GM12878 (cell line): Measurements from ENCODE around the genes GOSR2 and ITGB3.

- RAMPAGE, long total RNA, result no peak
- RRBS, 2 experiments, result no CpG with 5 or more reads among the region's 6 CpGs
CAGE:
- cytosol, long polyA minus RNA, result no peak
- cytosol, long polyA plus RNA, result no peak
- long polyA plus RNA, result no peak
- nucleolus, long total RNA, result no peak
- nucleus, long polyA plus RNA, result no peak
- nucleus, long total RNA, result no peak
Measured at GRCh38 chr17:45579392-45580030, 89.0 kb upstream of the PLEKHM1 start.

GRCh38 chr17:45703364-45703652, 80.8 kb upstream of the CRHR1 start:
- RAMPAGE, long total RNA, result no peak
- RRBS, 2 experiments, result no CpG with 5 or more reads among the region's 5 CpGs
CAGE:
- cytosol, long polyA minus RNA, result no peak
- cytosol, long polyA plus RNA, result no peak
- long polyA plus RNA, result no peak
- nucleolus, long total RNA, result no peak
- nucleus, long polyA plus RNA, result no peak
- nucleus, long total RNA, result no peak

GRCh38 chr17:45740422-45741149, 43.5 kb upstream of the CRHR1 start:
- RAMPAGE, long total RNA, result no peak
- RRBS, 2 experiments, result no CpG with 5 or more reads among the region's 5 CpGs
CAGE:
- cytosol, long polyA minus RNA, result no peak
- cytosol, long polyA plus RNA, result no peak
- long polyA plus RNA, result no peak
- nucleolus, long total RNA, result no peak
- nucleus, long polyA plus RNA, result no peak
- nucleus, long total RNA, result no peak

GRCh38 chr17:46107281-46108035, 85.8 kb downstream of the KANSL1 start:
- RAMPAGE, long total RNA, result no peak
- RRBS, 2 experiments, result no CpG with 5 or more reads among the region's 4 CpGs
CAGE:
- cytosol, long polyA minus RNA, result no peak
- cytosol, long polyA plus RNA, result no peak
- long polyA plus RNA, result no peak
- nucleolus, long total RNA, result no peak
- nucleus, long polyA plus RNA, result no peak
- nucleus, long total RNA, result no peak

- RAMPAGE, long total RNA, result no peak
- RRBS, 2 experiments, result no CpG with 5 or more reads among the region's 5 CpGs
CAGE:
- cytosol, long polyA minus RNA, result no peak
- cytosol, long polyA plus RNA, result no peak
- long polyA plus RNA, result no peak
- nucleolus, long total RNA, result no peak
- nucleus, long polyA plus RNA, result no peak
- nucleus, long total RNA, result no peak
Measured at GRCh38 chr17:46108036-46108913, 85.0 kb downstream of the KANSL1 start.

DNA sequence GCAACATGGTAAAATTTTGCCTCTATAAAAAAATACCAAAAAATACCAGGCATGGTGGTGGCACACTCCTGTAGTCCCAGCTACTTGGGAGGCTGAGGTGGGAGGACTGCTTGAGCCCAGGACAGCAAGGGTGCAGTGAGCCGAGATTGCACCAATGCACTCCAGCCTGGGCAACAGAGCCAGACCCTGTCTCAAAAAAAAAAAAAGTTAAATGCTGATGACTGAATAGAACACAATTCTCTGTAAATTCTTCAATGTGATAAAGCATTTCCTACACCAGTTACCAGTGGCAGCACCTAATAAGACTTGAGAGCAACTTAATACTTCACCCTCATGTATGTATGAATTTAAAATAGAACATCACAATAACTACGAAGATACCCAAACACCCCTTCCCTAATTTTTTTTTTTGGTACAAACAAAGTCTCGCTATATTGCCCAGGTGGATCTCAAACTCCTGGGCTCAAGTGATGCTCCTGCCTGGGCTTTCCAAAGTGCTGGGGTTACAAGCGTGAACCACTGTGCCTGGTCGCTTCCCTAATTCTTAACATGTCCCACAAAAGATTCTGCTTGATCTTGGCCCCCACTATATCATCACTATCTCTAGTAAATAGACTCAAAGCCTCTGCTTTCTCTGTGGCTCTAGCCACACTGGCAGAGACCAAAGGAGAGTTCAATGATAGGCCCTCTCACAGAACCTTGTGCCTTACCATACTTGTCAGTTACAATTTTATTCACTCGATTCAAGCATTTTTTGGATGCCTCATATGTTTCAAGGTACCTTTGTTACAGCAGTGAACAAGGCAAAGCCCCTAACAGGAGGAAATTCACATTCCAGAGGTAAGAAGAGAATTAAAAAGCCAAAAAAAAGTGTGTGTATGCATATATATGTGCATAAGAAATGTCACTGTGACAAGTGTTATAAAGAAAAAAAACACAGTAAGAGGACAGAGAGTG, 65.4 kb downstream of the KANSL1 start:
- RAMPAGE, long total RNA, result no peak
- RRBS, 2 experiments, result no CpG with 5 or more reads among the region's 6 CpGs
CAGE:
- cytosol, long polyA minus RNA, result no peak
- cytosol, long polyA plus RNA, result no peak
- long polyA plus RNA, result no peak
- nucleolus, long total RNA, result no peak
- nucleus, long polyA plus RNA, result no peak
- nucleus, long total RNA, result no peak

- RAMPAGE, long total RNA, result no peak
- RRBS, 2 experiments, result no CpG with 5 or more reads among the region's 9 CpGs
CAGE:
- cytosol, long polyA minus RNA, result no peak
- cytosol, long polyA plus RNA, result no peak
- long polyA plus RNA, result no peak
- nucleolus, long total RNA, result no peak
- nucleus, long polyA plus RNA, result no peak
- nucleus, long total RNA, result start-site peak on the minus strand at chr17:46137118-46137136, 25 reads
Measured at GRCh38 chr17:46136799-46137702, 56.2 kb downstream of the KANSL1 start.

DNA sequence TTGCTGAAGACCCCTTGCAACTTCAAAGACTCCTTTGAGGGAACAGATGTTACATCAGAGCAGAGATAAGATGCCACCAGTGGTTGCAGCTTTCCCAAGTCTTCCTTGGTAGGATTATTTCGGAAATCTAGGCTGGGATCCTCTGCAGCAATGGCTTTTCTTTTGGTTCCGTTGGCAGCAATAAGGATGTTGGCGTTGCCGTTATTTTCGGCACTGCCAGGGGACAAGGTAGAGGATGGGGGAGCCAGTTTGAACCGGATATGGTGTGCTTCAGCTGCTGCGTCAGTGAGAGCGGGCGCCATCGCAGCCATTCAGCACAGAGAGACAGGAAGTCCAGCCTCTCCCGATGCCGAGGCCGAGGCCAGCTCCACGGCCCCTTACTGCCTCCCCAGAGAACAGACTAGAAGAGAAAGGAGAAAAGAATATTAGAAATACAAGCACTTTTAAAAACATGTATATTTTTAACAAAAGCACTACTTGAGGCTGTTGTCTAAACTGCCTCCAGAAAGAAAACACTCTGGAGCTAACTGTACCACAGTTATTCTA, 21.3 kb downstream of the KANSL1 start:
- RAMPAGE, long total RNA, result no peak
- RRBS, 2 experiments, result no CpG with 5 or more reads among the region's 14 CpGs
CAGE:
- cytosol, long polyA minus RNA, result no peak
- cytosol, long polyA plus RNA, result no peak
- long polyA plus RNA, result no peak
- nucleolus, long total RNA, result no peak
- nucleus, long polyA plus RNA, result no peak
- nucleus, long total RNA, result no peak

DNA sequence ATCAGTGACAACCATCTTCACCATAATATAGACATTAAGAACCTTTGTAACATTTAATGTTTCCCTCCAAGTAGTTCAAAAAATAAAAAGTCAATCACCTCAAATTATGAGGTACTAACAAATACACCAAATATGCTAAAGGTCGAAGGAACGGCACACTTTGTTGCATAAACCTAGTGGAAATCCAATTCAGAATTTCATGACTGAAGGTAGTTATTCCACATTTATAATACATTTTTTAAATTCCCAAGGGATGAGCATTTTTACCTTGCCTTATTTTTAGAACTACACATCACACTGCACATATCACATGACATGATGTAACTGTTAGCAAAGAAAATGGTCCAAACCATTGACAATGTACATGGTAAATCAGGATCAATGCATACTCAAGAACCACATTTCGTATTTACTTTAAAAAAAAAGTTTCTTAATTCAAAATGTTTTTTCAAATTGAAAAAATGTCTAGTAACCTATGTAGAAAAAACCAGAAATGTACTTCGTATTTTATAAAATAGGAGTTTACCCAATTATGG, 2.5 kb downstream of the KANSL1 start:
- RAMPAGE, long total RNA, result no peak
- RRBS, 2 experiments, result no CpG with 5 or more reads among the region's 4 CpGs
CAGE:
- cytosol, long polyA minus RNA, result no peak
- cytosol, long polyA plus RNA, result no peak
- long polyA plus RNA, result no peak
- nucleolus, long total RNA, result no peak
- nucleus, long polyA plus RNA, result no peak
- nucleus, long total RNA, result no peak

DNA sequence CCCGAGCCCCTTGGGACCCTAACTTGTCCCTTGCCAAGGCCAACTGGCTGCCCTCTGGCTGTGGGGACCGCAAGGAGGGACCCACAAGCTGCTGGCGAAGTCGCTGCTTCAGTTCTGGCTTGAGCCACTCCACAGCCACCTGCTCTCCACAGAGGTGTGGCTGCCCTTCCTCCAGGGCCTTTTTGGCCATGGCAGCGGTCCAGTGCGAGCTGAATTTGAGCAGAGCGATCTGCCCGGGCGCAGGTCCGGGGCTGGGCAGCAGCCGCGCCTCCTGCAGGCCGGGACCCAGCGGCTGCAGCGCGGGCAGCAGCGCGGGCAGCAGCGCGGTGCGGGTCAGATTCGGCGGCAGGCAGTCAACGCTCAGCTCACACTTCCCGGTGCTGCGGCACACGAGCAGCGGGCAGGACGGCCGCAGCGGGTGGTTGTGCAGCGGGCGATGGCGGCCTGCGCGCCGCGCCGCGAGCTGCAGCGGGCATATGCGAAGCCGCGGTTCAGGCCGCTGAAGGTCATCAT, 35.0 kb upstream of the LRRC37A start:
- RAMPAGE, long total RNA, result no peak
- RRBS, 2 experiments, result no CpG with 5 or more reads among the region's 45 CpGs
CAGE:
- cytosol, long polyA minus RNA, result no peak
- cytosol, long polyA plus RNA, result no peak
- long polyA plus RNA, result no peak
- nucleolus, long total RNA, result no peak
- nucleus, long polyA plus RNA, result no peak
- nucleus, long total RNA, result no peak

GRCh38 chr17:46756435-46757287, 61.8 kb downstream of the WNT3 start:
- RAMPAGE, long total RNA, result no peak
- RRBS, 2 experiments, result no CpG with 5 or more reads among the region's 3 CpGs
CAGE:
- cytosol, long polyA minus RNA, result no peak
- cytosol, long polyA plus RNA, result no peak
- long polyA plus RNA, result no peak
- nucleolus, long total RNA, result no peak
- nucleus, long polyA plus RNA, result start-site peak on the plus strand at chr17:46756260-46757231, 13 and 17 reads in 2 replicates
- nucleus, long total RNA, result no peak

GRCh38 chr17:46922650-46923851, at the start of gene GOSR2:
Gene GOSR2, plus strand, starts transcription at chr17:46923160.
- RAMPAGE, long total RNA, result start-site peak on the minus strand at chr17:46923047-46923119, 11 and 21 reads in 2 replicates; start-site peak on the plus strand at chr17:46923138-46923182, 799 and 642 reads in 2 replicates
- RRBS, 2 experiments, result 2 to 11% methylated on average over 6 to 12 of the region's 66 CpGs
CAGE:
- cytosol, long polyA minus RNA, result no peak
- cytosol, long polyA plus RNA, result start-site peak on the minus strand at chr17:46922860-46922893, 16 and 16 reads in 2 replicates; start-site peak on the plus strand at chr17:46923123-46923155, 2,560 and 3,306 reads in 2 replicates
- long polyA plus RNA, result start-site peak on the plus strand at chr17:46923135-46923182, 1,195 and 1,546 reads in 2 replicates
- nucleolus, long total RNA, result start-site peak on the minus strand at chr17:46922864-46922882, 6 reads; start-site peak on the plus strand at chr17:46923138-46923148, 672 reads
- nucleus, long polyA plus RNA, result start-site peak on the minus strand at chr17:46922839-46922882, 13 and 16 reads in 2 replicates; start-site peak on the plus strand at chr17:46923116-46923181, 2,813 and 1,576 reads in 2 replicates
- nucleus, long total RNA, result start-site peak on the plus strand at chr17:46923127-46923144, 108 reads

DNA sequence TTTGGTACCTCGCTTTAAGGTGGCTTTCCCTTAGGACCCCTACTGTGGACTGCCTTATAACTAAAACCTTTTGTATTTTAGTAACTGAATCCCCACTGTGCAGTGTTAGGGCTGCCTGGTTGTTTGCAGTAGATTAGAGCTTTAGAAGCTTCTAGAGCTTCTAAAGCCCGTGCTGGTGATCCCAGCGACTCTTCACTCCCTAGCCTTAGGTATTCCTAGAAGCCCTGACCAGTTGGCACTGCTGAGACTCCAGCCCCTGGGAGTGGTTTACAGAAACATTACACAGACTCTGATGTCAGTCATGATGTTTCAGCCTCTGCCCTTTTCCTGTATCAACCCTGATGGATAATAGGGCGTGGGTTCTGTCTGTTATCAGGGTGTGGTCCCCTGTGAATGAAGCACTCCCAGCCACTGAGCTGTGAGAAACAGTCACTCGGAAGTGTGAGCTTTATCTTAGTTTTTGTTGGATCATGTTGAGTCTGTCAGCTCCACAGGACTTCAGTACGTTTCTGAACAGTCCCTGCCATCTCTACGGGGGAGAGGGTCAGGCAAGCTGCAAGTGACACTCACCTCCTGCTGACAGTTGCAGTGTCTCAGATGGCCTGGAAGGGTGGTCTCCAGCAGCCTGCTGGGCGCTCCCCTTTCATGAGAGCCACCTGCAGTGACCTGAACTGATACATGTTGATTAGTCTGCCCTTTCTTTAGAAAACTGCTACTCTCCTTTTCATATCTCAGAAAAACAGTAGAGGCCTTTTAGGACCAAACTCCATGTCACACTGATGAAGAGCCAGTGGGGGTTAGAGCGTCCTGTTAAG, 12.8 kb downstream of the GOSR2 start:
- RAMPAGE, long total RNA, result no peak
- RRBS, 2 experiments, result no CpG with 5 or more reads among the region's 9 CpGs
CAGE:
- cytosol, long polyA minus RNA, result no peak
- cytosol, long polyA plus RNA, result no peak
- long polyA plus RNA, result no peak
- nucleolus, long total RNA, result no peak
- nucleus, long polyA plus RNA, result no peak
- nucleus, long total RNA, result no peak

GRCh38 chr17:46984926-46985456, 5.9 kb upstream of the RPRML start:
- RAMPAGE, long total RNA, result no peak
- RRBS, 2 experiments, result no CpG with 5 or more reads among the region's 9 CpGs
CAGE:
- cytosol, long polyA minus RNA, result no peak
- cytosol, long polyA plus RNA, result no peak
- long polyA plus RNA, result no peak
- nucleolus, long total RNA, result no peak
- nucleus, long polyA plus RNA, result no peak
- nucleus, long total RNA, result no peak

DNA sequence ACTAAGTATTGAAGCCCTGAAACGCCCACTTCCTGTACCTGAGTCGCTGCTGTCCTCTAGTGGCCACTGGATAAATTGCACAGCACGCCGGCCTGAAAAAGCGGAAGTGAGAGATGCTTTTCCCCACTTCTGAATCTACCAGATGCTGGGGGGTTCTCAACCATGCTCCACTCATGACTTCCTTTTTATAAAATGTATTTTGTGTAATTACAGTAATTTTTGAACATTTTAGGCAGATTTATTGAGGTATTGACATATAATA, 22.1 kb upstream of the RPRML start:
- RAMPAGE, long total RNA, result no peak
- RRBS, 2 experiments, result no CpG with 5 or more reads among the region's 5 CpGs
CAGE:
- cytosol, long polyA minus RNA, result no peak
- cytosol, long polyA plus RNA, result no peak
- long polyA plus RNA, result no peak
- nucleolus, long total RNA, result no peak
- nucleus, long polyA plus RNA, result no peak
- nucleus, long total RNA, result no peak

DNA sequence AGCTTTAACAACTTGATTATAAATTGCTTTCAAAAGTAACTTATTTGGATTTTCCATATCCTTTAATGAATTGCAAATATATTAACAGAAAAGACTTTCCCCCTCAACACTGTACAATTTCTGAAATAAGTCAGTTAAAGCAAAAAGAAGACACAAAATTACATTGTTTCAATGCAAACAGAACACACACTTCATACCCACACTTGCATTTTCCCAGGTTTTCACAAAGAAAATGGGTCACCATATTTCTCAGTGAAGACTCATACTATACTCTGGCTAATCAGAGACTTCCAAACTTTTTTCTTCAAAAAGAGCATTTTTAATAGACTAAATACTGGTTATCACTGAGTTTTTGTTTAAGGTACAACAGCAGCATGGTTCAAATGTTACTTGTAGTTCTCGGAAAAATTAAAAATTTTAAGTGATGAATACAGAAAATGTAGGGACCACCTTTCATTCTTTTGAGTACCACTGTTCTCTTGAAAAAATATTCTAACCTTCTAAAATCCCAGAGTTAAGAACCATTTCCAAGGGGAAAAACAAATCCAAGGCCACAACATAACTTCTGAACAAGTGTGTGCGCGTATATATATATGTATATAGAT, 71.1 kb downstream of the CDC27 start:
- RAMPAGE, long total RNA, result no peak
- RRBS, 2 experiments, result no CpG with 5 or more reads among the region's 3 CpGs
CAGE:
- cytosol, long polyA minus RNA, result no peak
- cytosol, long polyA plus RNA, result no peak
- long polyA plus RNA, result start-site peak on the minus strand centred at position 452 of the sequence, 10 bp wide, 42 and 58 reads in 2 replicates
- nucleolus, long total RNA, result no peak
- nucleus, long polyA plus RNA, result start-site peak on the minus strand centred at position 507 of the sequence, 124 bp wide, 54 and 28 reads in 2 replicates
- nucleus, long total RNA, result no peak

GRCh38 chr17:47252223-47252731, 1.4 kb upstream of the ITGB3 start:
- RAMPAGE, long total RNA, result no peak
- RRBS, 2 experiments, result no CpG with 5 or more reads among the region's 1 CpG
CAGE:
- cytosol, long polyA minus RNA, result no peak
- cytosol, long polyA plus RNA, result no peak
- long polyA plus RNA, result no peak
- nucleolus, long total RNA, result no peak
- nucleus, long polyA plus RNA, result no peak
- nucleus, long total RNA, result no peak

GRCh38 chr17:47253369-47254447, at the start of gene ITGB3:
Gene ITGB3, plus strand, starts transcription at chr17:47253827.
- RAMPAGE, long total RNA, result no peak
- RRBS, 2 experiments, result 3% methylated on average over 57 of the region's 118 CpGs
CAGE:
- cytosol, long polyA minus RNA, result no peak
- cytosol, long polyA plus RNA, result no peak
- long polyA plus RNA, result start-site peak on the plus strand at chr17:47253808-47253943, 128 and 78 reads in 2 replicates
- nucleolus, long total RNA, result start-site peak on the plus strand at chr17:47253845-47253934, 398 reads; start-site peak on the plus strand at chr17:47254317-47254351, 32 reads
- nucleus, long polyA plus RNA, result no peak
- nucleus, long total RNA, result no peak

DNA sequence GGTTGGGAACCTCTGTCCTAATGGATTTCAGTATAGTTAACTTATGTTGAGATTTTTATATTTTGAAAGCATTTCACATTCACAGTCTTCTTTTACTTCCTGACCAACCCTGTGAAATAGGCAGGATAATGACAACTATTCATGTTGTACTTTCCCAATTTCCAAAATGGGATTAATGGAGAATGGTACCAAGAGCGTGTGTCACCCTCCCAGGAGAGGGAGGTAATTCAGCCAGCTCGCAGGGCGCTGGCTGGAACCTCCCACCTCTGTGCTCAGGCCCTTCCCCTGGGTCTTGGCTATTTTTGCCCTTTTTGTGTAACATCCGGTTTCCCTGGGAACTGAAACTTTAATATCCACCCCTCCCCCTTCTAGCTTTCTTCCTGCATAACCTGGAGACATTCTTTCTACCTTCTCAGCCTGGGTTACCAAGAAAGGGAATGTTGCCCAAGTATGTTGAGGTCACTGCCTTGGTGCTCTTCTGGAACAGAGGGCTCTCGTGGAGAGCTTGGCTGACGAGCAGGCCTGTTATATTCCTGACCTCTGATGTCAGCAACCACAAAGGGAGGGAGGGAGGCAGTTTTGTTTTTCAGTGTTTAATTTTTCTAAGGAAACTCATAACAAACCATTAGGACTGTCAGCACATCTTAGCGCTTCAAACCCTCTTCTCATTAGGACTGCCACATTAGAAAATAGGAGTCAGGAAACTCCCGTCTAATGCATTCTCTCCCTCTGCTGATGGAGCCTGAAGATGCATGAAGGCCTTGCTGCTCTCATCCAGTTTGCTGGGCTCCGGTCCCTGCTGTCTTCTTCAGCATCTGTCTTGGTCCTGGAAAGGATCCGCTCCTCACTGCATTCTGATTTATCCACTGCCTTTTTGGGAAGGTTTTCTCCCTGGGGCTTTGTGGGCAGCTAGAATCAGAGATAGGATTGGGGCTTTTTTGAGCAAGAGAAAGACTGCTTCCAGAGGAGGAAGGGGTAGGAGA, 25.6 kb downstream of the ITGB3 start:
- RAMPAGE, long total RNA, result no peak
- RRBS, 2 experiments, result no CpG with 5 or more reads among the region's 10 CpGs
CAGE:
- cytosol, long polyA minus RNA, result no peak
- cytosol, long polyA plus RNA, result no peak
- long polyA plus RNA, result no peak
- nucleolus, long total RNA, result no peak
- nucleus, long polyA plus RNA, result no peak
- nucleus, long total RNA, result no peak